Foreskin keratinocyte (primary cell): ENCODE results near the genes DYNLL2, EPX and LPO.

DNA sequence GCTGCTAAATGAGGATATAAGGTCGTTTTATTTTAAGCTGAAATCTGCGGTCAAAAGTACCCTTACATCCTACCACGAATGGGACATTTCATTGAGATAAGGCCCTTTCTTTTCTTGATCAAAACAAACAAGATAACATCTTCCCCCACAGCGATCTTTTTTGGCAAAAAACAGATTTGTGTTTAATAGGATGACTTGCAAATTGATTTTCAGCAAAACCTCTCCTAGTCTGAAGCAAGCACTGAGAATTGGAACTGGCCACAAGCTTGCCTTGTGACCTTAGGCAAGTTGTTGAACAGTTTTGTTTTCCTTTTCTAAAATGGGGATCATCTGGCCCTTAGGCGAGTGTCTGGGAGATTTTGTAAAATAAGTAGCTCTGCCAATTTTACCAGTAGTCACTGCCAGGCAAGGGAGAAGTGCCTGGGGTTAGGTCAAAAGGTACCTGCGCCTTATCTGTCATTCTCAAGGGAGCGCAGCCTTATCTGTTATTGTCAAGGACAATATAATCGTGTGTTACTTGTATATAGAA lies 687 bp downstream of the SCPEP1 start:
- RAMPAGE, total RNA = no peak

DNA sequence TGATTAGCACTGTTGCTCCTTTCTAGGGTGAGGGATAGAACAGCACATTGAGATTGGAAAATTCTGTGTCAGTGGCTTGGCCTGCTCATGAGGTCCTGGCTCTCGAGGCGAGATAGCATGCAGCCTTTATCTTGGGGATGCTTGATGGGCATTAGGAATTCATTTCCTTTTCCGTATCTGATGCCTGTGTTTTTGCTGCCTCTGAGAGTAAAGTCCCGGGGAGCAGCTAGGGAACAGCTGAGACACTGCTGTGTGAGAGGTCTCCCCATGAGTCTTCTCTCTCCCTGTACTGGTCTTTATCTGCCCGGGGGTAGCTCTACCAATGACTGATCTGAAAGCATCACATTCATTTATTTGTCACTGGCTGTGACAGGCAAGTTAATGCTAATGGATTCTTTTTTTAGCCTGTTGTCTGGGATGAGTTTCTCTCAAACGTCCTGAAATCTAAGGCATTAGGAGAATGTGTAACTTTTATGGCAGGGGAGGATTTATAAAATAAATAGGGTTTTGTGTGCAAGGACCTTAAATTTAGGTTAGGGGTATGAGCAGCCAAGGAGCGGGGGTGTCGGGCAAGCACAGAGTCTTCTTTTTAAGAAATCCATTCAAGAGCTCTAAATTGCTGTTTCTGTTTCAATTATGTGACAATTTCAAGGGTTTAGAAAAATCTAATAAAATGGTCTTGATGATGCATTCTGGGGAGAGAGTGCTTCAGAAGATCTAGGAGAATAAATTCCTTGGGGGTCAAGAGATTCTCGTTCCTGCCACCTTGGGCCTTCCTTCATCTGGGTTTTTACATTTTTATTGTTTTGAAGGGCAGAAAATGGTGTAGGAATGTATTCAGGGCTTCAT lies 14.7 kb downstream of the MSI2 start:
- RAMPAGE, total RNA = no peak

- RAMPAGE, total RNA = no peak
Observed at GRCh38 chr17:57295093-57296355, 39.2 kb downstream of the MSI2 start.

DNA sequence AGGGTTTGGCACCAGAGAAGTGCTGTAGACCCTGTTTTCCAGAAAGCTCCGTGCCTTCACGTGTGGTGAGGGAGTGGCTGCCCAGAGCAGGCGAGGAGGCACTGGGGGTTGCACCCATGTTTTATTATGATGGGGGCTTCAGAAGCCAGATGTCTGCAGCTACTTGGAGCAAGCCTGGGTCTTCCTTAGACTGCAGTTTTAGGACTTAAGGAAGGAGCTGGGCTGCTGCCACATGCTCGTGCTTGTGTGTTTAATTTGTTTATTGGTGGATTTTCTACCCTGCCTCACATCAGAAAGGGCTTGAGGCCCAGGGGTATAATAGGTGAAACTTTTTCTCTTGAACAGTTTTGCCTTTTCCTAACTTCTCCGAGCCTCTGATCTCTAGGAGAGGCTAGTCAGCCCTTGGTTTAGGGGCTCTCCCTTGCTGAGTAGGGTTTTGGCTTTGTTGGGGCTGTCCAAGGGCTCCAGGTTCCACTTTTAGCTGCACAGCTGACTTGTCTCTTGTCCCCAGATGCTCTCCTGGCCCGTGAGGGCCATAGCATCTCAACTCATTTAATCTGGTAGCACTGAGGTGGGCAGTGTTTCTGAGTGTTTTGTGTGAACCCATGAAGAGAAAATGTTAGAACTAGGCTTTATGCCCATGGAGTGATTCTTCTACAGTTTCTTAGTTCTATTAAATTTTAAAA lies 103.8 kb downstream of the MSI2 start:
- RAMPAGE, total RNA = no peak

GRCh38 chr17:57406703-57407203 lies 150.4 kb downstream of the MSI2 start:
- RAMPAGE, total RNA = no peak

DNA sequence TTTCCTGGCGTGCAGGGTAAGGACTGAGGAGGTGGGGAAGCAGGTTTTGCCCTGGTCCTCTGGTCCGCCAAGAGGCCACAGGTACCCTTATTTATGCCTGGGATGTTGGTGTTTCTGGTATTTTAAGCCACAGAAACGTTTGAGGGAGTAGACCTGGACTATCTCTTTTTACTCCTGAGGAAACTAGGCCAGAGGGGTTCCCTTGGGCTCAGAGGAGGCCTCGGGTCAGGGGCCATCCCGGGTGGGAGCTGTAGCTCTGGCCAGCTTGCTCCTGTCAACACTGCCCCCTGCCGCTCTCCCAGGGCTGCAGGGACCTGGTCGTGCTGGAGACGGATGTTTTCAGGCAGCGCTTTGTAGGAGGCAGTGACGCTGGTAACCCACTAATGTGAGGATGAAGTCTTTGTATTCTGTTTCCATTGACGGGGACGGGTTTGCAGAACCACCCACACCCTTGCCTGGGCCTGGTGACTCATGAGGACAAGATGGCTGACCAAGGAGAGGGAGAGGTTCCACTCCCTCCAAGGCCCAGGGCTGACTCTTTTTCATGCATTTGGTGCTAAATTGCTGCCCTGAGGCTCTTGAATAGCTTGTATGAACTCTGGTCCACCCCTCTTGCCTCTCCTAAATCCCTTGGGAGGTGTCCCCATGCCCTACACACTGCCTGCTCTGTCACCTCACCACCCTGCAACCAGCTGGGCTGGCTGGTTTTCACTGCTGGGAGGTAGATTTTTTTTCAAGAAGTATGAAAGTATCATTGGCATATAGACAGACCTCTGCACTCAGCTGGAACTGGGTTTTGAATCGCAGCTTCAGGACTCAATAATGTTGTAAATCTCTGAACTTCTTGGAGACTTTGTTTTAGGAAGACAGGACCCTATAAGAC lies 184.6 kb downstream of the MSI2 start:
- RAMPAGE, total RNA = no peak

DNA sequence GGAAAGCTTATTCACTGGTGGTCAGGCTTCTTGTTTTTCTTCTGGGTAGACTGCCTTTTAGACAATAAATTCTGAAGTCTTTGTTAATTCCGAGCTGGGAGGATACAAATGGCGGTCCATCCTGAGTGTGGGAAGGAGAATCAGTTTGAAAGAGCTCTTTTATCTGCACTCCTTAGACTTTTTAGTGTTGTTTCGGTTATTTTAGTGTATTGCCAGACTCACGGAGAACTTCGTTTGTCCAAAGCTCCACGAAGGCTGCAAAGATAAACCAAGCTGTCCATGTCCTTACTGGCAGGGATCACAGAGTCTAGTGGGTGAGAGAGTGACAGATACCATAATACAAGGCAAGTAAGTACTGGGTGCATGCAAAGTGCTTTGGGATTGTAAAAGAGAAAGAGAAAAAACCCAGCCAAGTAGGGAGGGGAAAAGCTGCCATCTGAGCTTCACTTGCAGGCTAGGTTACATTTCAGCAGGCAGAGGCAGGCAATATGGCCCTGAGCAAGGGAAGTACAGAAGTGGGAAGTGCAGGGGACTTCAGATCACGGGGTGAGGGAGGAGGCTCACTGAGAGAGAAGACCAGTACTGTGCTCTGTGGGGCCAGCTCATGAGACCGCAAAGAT lies 230.4 kb downstream of the MSI2 start:
- RAMPAGE, total RNA = no peak

- RAMPAGE, total RNA = no peak
Observed at GRCh38 chr17:57534829-57536065, 209.9 kb downstream of the CCDC182 start.

DNA sequence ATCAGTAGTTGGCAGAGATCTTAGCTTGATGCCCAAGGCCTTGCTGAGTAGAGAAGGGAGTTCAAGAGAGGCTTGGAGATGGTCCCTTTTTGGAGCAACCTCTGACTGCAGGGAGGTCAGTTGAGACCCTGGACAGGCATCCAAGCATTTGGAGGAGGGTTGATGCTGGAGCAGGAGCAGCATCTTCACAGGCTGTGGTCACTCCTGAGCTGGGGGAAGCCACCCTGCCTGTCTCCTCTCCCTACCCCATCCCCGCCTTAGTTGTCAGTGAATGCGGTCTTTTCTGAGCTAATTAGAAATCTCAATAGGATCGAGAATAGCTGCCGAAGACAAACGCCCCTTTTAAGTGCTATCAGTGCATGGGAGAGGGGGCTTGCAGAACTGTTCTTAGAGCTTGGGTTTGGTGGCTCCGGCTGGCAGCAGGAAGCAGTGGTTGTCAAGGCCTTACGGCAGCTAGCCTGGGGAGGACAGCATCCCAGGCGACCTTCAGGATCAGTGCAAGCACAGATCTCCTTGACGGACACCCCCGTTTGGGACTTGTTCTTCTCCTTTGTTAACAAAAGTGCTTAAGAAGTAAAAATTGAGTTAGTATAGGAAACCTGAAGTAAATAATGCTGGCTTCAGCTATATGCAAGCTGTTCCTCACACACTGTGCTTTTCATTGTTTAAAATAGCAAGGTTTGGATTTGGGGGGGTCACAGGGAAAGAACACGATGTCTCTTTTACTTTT lies 195.1 kb downstream of the CCDC182 start:
- RAMPAGE, total RNA = no peak

DNA sequence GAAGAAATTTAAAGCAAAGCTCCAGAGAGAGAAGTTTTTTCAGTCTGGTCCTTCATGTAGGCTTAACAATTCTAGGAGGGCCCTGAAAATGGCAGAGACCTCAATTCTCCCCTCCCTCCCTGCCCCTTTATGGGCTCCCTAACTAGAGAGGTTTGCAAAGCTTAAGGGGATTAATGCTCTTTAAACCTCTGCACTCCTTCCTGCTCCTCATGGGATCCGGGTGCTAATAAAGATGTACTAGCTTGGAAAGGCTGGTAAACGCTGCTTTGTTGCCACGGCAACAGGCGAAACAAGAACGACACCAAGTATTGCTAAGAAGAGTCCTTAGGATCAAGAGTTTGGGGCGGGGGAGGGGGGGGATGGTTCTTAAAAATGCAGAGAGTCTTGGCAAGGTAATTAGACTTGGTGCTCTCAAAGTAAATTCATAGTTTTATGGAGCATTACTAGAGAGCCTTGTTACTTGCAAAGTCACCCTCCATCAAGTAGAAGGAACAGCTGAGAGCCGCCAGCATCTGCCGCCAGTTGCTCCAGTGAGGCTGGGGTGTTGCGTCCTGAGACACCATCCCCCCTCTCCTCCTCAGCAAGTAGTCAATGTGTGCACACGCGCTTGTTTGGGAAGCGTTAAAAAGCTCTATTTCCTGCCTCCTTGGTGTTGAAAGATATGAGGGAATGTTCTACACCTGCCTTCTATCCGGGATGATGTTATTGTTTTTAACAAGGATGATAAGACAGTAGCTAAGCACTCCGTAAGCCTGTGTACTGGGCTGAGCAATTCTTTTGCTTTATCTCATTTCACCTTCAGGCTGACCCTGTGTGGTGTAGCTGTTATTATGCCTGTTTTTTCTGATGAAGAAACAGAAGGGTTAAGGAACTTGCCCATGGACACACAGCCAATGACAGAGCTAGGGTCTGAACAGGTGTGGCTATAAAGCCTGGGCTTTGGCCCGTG lies 190.9 kb downstream of the CCDC182 start:
- RAMPAGE, total RNA = no peak

GRCh38 chr17:57579161-57579413 lies 166.0 kb downstream of the CCDC182 start:
- RAMPAGE, total RNA = no peak

- RAMPAGE, total RNA = no peak
Observed at GRCh38 chr17:57622653-57623334, 122.3 kb downstream of the CCDC182 start.

DNA sequence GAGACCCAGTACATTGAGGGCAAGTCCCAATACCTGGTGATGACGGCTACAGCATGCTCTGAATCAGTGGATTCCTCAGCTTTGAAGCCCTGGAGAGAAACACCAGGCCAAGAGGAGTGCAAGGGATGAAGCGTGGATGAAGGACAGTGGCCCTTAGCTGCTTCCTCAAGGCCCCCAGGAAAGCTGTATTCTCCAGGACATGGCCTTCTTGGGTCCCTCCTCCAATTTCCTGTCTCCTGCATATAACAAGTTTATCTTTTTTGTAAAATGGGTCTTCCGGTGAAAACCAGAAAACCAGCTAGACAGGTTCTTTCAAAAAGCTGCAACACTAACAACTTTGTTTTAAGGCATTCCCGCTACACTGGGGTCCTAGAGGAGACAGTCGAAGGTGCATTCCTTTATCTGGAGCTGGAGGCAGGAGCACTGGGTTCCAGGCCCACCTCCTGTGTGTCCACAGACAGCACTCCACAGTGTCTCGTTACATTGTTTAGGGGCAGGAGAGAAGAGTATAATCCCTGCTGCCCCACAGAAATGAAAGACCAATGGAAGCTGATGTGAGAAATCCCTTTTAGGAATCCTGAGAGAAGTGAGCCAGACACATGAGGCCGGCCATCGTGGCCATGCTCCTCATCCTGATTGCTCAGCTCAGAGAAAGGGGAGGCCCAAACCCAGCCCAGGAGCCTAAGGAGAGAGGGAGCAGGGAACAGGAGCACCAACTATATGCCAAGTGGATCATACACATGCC lies 59.7 kb downstream of the CCDC182 start:
- RAMPAGE, total RNA = no peak

- RAMPAGE, total RNA = no peak
Observed at GRCh38 chr17:57832658-57833076, 17.2 kb downstream of the MRPS23 start.

GRCh38 chr17:57992375-57992966 lies 4.4 kb upstream of the VEZF1 start:
- RAMPAGE, total RNA = no peak

DNA sequence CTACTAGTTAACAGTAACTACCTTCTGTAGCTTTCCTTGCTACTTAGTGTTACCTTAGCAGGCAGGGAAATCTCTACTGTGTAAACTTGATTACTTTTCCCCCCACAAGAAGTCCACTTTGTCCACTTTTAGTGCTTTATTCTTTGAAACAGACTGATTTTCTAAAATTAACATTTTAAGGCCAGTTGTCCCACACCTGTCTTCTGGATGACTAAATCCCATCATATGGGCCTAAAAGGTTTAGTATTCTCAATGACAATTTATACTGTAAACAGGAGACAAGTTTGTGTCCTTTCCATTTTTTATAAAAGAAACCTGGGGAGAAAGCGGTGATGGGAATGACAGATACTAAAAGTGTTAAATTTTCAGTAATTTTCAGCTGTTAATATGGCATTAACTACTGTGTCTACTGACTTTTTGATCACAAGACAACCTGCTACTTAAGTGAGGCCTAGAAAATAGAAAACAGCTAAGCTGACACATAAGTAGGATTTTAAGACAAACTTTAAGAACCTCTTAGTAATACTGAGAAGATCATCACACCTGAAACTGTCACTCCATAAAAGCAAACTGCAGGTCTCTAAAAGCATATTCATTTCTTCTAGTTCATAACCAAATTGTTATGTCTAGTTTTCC lies 8.2 kb downstream of the SRSF1 start:
- RAMPAGE, total RNA = no peak

DNA sequence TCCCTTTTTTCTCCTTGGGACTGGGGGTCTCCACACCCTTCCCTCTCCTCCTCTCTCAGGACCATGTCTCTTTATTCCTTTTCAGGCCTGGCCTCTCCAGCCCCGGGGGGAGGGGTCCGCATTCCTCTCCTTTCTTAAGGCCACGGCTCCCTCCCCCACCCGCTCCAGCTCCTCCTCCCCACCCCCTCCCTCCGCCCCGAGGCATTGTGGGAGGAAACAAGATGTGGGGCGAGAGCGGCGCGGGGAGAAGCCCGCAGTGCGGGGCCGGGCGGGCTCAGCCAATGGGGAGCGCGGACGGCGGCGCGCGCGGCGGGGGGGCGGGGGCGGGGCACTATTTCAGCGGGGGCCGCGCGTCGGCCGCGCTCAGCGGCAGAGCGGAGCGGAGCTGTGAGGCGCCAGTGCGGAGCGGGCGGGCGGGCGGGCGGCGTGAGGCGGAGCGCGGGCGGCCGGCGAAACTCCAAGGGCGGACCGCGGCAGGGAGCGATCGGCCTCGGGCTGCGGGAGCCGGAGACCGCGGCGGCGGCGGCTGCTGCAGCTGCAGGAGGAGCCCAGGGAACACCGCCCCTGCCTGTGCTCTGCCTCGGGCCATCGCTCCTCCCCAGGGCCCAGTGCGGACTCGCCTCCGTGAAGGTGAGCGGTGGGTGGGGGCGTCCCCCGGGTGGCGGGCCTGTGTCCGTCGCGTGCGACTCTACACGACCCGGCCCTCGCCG lies at the start of gene DYNLL2:
TSS of gene DYNLL2 (plus strand) at position 366 of the 710 bp plus-strand sequence.
- RAMPAGE, total RNA = no peak

DNA sequence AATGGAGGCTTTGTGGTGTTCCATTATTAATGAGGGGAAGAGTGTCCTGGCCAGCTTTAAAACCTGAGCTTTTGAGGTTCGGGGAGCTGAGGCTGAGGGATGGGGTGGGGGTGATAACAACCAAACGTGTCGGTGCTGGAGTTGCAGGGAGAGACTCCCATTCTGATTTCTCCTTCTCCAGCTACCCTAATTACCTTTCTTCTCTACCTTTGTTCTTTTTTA lies 5.6 kb downstream of the DYNLL2 start:
- RAMPAGE, total RNA = no peak

GRCh38 chr17:58192530-58192784 lies at the start of gene EPX:
Gene EPX (plus strand): TSS chr17:58192726.
- RAMPAGE, total RNA = no peak

DNA sequence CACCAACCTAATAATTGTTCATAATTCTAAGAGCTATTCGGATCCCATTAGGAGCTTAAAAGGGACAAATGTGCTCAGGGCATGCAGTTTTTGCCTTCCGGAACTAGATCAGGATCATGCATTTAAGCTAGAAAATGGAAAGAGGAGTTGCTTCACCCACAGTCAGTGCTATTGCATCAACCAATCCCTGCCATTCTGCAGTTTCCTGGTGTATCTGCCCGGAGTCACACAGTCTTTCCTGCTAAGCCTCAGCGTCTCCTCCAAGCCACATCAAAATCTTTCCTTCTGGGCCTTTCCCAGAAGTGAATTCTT lies at the start of gene LPO:
TSS of gene LPO (plus strand) at position 234 of the 312 bp plus-strand sequence.
- RAMPAGE, total RNA = no peak